ENCODE data around the gene DDX17.

GRCh38 chr22:38506131-38506416 lies at the start of gene DDX17:
TSS of gene DDX17 (minus strand) at chr22:38506311.
- PRO-cap, result bidirectional peak, plus-strand start at chr22:38506657, minus-strand start at chr22:38506299

GRCh38 chr22:38673027-38673555 lies 8.7 kb upstream of the TOMM22 start:
- PRO-cap, result no peak

- PRO-cap, result no peak
Observed at GRCh38 chr22:38685873-38686767, 4.4 kb downstream of the TOMM22 start.

GRCh38 chr22:38688692-38689361 lies 7.1 kb downstream of the TOMM22 start:
- PRO-cap, result no peak

DNA sequence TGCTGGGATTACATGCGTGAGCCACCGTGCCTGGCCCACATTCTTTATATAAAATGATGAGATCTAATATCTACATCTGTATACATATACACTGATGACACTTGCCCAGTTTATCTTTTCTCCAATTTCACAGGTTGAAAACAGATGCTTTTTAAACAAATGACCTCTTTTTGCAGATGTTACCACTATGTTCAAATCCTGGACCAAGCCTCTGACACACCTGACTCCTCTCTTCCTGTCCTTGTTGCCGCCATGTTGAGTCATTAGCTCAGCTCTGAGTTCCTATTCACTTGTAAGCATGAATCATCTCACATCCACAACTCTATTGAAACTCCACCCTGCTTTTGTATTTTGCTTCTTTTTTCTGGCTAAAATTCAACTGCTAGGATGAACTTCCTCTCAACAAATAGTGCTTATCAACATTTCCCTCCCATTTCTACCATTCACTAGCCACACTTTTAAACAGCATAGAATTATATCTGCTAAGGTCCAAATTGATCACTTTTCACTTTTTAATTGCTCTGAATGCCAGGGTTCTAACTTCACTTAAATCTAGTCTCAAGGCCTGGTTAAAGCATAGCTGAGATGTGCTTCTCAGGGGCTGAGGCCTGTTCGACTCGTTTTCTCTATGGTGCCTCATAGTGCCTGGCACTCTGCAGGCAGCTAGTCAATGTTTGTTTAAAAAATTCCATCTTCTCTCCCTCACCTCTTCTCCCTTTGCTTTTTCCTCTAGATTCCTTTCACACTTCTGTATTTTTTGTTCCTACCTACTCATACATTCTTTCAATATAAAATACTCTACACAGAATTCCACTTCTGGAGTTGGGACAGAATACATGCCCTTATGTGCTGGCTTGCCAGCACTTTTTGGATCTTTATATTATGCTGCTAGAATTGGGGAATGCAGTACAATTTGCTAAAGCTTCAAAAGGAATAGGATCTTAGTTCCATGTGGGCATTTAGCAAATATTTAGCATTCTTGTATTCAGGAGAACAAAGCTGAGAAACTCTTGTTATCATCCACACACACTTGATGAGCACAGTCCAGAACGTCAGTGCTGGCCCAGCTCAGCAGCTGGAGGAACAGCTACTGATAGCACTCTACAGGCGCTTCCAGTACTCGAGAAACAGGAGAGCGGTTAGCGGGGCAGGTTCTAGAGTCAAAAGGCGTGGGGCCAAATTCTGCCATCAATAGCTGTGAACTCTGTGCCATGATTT lies 3.8 kb downstream of the JOSD1 start:
- PRO-cap, result no peak

GRCh38 chr22:38699419-38699748 lies 1.4 kb downstream of the JOSD1 start:
- PRO-cap, result no peak

DNA sequence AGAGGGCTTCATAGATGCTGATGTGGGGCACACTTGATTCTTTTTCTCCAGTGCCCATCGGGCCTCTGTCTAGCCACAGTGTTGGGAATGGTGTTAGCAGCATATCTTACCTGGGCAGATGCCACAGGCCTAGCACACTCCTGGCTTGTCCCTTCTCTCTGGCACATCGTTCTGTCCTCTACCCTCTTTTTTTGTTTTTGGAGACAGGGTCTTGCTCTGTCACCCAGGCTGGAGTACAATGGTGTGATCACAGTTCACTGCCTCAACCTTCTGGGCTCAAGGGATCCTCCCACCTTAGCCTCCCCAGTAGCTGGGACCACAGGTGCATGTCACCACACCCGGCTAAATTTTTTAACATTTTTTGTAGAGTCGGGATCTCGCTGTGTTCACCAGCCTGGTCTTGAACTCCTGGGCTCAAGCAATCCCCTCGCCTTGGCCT lies 19.1 kb downstream of the SUN2 start:
- PRO-cap, result no peak

DNA sequence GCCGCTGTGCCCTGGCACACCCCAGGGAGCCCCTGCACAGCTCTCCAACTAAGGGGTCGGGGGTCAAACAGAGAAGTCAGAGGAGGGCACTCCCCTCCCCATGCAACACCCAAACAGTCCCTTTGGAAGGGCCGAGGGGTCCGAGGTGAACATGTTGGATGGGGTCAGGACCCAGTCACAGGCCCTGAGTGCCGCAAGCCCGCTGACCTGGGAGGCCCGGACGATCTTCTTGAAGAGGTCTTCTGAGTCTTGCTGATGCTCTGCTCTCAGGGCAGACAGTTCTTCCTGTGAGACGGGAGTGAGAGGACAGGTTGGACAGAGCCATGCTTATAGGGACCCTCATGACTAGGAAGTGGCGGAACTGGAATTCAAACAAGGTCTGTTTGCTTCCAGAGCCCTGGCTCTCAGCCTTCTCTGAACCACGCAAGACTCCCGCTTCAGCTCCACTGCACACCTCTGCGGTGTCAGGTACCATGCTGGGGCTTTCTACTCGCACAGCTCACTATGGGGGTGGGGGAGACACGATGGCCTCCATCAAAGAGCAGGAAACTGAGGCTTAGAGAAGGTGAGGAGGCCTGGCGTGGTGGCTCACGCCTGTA lies 14.4 kb downstream of the SUN2 start:
- PRO-cap, result no peak

- PRO-cap, result no peak
Observed at GRCh38 chr22:38752489-38753158, 3.2 kb downstream of the SUN2 start.

DNA sequence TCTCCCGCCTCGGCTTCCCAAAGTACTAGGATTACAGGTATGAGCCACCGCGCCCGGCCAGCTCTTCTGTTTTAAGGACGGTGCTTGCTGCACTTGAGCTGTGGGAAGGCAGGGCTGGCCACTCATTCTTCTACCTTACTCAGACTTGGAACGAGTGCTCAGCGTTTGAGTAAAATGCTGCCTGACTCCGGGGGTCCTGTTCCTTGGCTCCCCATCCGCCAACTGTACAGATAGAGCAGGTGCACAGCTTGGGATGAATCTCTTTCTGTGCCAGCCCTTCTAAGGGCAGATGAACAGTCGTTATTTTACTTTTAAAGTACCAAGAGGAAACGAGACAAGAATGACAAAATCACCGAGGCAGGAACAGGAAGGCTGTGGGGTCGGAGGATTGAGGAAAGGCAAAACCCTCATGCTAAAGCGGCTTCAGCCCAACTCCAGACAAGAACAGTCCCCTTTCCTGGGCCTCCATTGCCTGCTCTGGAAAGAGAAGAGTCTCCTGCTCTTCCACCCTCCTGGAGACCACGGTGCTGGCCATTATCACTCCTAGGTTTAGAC lies 978 bp upstream of the SUN2 start:
- PRO-cap, result no peak

DNA sequence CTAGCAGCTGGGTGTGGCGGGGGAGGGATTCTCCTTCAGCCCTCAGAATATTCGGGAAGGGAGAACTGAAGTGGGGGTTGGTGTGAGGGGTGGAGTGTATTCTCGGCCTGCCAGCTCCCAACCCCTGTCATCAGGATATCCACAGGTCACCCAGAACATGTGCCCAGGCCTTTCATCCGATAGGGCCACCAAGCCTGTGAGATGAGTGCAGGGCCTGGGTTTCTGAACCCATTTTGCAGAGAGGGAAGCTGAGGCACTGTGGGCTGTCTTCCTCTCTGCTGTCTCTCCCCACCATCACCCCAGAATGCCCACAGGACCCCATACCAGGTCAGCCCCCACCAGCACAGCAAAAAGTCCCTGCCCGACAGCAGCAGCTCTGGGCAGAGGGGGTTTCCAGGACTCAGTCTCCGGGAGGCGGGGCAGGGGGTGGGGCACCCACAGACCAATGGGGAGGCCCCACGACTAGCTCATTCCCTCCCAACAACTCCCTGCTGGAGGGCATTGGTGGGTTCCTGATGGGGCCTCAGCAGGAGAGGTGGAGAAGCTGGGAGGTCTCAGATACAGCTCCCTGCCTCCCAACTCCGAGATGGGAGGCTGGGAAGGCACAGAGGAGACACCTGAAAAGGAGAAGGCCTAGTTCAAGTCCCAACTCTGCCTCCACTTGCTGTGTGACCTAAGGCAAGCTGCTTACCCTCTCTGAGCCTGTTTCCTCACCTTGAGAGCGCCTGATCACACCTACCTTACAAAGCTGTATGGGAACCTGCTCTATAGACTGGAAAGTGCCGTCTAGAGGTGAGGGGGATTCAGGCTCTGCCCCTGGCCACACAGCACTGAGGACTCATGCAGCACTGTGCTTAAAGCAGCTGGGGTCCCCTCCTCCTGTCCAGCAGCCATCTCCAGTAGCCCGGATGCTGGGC lies 3.7 kb downstream of the CBX7 start:
- PRO-cap, result bidirectional peak, plus-strand start at position 584 of the sequence, minus-strand start at position 378 of the sequence

DNA sequence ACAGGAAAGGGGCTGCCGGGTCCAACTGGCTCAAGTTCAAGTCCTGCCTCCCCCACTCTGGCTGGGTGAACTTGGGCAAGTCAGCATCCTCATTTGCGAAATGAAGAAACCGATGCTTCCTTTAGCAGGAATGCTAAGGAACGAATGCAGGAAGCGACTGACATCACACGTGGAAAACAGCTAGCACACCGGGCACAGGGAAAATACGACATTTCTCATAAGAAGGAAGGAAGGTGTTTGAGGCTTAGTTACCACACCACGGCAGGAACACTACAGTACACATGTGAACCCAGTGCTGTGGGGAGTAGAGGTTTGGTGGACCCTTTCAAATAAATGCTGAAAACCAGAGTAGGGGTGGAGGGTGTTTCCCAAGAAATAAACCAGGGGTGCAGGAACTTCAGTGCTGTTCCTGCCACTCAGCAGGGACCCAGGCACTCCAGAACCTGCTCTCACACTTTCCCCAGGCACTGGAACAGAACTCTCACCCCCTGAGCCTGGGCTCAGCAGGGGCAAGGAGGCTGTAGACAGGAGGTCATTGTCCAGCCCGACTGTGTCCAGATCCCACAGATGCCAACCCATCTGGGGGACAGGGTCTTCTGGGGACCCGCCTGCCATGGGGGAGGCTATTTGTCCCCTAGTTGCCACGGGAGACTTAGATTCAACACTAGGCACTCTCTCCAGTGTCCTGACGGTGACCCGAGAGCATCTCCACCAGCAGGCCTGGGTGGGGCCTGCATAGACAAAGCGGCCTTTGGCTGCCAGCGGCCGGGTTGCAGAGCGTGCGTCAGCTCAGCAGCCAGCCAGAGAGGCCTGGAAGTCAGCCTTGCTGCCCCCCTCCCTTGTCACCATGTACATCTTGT lies 32.7 kb upstream of the CBX7 start:
- PRO-cap, result no peak

DNA sequence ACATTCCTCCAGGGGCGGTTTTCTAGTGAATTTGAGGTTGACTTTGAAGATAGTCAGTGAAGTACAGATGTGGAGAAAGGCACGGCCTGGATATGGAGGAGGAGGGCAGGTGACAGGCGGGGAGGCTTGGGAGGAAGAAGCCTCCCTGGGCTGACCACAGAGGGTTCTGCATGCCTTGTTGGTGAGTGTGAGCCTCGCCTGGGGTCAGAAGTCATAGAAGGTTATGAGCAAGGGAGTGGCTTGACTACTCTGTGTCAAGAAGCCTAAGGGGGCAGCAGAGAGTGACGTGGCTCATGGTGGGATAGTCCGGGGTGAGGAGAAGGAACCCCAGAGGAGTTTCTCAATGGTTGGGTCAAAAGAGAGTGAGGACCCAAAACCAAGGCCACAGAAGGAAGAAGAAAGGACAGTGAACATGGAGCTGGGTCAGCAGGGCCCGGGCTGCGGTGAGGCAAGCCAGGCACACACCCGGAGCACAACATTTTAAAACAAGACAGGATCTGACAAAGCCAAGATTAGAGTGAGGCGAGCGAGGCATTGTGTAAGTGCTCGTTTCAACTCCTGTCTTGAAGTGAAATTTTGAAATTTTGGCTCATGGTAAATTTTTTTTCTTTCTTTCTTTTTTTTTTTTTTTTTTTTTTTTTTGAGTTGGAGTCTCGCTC lies 32.0 kb downstream of the PDGFB start:
- PRO-cap, result no peak

- PRO-cap, result no peak
Observed at GRCh38 chr22:39236318-39237177, 8.2 kb downstream of the PDGFB start.

- PRO-cap, result no peak
Observed at GRCh38 chr22:39242780-39243152, 2.0 kb downstream of the PDGFB start.

- PRO-cap, result no peak
Observed at GRCh38 chr22:39252035-39252611, 7.3 kb upstream of the PDGFB start.

DNA sequence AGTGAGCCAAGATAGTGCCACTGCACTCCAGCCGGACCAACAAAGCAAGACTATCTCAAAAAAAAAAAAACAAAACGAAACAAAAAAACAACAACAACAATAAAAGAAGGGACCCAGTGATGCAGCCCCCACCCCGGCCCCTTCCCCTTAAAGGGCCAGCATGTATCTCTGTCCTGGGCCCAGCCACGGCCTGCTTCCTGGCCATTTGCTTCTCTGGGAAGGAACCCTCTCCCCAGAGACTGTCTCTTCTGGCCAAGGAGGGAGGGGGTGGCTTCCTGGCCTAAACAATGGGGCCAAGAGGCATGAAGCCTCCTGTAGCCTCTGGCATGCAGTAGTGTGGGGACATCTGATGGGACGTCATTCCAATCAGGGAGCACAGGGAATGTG lies 25.4 kb upstream of the PDGFB start:
- PRO-cap, result no peak

DNA sequence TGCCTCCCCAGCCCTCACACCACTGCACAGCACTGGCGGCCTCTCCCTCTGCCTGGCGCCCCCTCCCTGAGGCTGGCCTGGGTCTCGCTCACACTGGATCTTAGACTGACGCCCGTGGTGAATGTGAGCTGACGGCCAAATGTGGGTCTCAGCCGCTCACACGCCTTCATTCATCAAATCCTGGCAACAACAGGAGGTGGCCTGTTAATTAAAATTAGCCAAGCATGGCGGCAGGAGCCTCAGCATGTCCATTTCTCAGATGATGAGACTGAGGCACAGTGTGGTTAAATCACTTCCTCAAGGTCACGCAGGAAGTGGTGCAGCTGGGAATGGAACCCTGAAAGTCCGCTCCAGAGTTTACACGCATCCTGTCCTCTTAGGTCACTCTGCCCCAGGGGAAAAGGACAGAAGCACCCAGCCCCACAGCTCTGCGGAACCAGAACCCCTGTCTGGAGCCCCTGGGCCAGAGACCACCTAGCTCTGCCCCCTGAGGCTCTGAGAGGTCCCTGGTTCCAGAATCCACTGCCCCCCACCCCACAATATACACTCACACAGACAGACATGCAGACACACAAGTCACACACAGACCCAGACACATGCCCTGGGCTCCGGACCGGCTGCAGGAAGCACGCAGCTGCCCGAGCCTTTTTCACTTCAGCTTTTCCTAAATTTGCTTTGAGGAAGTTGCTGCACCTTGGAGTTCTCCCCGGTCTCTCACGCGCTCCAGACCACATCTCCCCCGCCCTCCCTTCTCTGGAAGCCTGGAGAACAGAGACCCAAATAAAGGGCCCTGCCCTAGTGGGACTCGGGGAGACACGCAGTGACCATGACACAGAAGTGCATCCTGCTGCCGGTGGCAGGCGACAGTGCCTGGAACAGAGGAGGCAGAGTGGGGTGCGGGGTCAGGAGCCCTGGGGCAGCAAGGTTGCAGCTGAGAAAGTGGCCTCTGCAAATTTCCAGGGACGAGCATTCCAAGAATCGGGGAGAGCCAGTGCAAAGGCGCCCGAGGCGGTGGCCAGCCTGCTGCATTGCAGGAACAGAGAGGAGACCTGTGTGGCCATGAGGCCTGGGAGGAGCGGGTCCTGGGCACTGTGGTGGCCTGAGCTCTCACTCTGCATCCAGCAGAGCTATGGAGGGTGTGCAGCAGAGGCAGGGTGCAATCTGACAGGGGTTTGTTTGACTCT lies 19.4 kb downstream of the RPL3 start:
- PRO-cap, result unidirectional peak, plus-strand start at position 384 of the sequence

DNA sequence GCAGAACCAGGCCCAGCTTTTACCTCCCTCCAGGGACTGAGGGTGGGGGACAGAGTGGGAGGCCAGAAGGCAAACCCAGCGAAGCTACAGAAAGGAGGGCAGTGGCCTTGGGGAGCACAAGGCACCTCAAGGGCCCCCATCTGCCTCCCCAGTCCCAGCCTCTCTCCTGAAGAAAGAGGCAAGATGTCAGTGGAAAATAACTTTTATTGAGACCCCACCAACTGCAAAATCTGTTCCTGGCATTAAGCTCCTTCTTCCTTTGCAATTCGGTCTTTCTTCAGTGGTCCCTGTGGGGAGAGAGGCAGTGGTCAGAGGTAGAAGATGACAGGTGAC lies 6.8 kb downstream of the RPL3 start:
- PRO-cap, result no peak

DNA sequence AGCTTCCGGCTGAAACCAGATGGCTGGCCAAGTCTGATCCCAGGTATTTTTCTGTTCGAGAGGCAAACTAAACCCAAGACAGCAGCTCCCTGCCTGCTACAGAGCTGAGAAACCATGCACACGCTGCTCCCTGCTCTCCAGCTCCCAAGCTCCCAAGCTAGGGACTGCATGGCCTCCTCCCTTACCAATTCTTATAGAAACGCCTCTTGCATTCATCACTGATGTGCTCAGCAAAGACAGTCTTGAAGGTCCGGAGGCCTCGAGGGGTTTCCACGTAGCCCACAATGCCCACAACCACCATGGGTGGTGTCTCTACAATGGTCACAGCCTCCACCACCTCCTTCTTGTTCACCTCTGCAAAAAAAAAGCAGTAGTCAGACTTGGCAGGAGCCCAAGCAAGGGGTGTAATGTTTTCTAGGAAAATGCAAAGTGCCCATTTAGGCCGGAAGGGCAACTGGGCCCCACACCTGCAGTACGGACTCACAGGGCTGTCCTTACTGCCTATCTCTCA lies 2.1 kb downstream of the RPL3 start:
- PRO-cap, result no peak

Measured in ascending aorta (tissue), 1 donor.